Upper lobe of left lung (tissue), 5 donors: ENCODE data around the genes C1D and PLEK.

DNA sequence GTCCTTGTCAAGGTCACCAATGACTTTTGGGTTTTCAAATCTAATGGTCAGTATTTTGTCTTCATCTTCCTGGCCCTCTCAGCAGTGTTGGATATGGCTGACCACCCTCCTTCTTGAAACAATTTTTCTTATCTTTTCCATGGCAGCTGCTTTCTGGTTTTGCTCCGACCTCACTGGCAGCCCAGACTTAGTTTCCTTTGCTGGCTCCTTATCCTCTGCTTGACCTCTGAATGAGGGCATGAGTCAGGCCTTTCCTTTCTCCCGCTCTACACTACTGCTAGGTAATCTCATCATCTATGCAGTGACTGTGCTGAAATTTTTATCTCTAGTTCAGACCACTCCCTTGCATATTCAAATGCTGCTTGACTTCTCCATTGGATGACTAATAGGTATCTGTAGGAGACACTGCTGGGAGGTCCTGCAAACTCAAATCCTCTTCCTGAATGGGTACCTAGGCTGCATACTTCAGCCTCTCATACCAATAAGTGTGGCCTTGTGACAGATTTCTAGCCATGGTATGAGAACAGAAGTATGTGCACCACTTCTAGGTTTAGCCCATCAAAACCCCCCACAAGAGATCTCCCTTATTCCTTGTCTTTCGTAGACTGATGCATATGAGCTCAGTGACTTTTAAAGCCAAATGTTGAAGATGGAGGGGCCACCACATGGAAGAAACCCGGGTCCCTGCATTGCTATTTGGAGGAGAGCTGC is 386.8 kb upstream of the SPRED2 start:
- PRO-cap, 2 experiments = no peak in any of the 2 experiments
- RAMPAGE, long total RNA, 4 experiments = no peak in any of the 4 experiments

DNA sequence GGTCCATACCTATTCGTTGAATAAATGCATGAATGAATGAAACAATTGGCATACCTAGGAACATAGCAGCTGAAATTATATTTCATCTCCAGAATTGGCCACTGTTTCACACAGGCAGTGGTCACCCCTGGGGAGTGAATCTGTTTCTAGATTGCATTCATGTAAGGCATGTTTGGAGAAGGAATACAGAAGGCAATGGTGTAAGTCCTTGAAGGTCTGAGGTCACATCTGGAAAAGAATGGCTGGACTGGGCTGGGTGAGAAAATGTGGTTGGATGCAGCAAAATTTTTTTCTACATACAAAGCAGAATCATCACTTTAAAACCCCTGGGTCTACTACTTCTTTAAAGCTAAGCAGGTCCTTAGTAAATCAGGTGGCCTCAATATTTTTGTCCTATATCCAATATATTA is 393.5 kb upstream of the SPRED2 start:
- PRO-cap, 2 experiments = no peak in any of the 2 experiments
- RAMPAGE, long total RNA, 4 experiments = no peak in any of the 4 experiments

DNA sequence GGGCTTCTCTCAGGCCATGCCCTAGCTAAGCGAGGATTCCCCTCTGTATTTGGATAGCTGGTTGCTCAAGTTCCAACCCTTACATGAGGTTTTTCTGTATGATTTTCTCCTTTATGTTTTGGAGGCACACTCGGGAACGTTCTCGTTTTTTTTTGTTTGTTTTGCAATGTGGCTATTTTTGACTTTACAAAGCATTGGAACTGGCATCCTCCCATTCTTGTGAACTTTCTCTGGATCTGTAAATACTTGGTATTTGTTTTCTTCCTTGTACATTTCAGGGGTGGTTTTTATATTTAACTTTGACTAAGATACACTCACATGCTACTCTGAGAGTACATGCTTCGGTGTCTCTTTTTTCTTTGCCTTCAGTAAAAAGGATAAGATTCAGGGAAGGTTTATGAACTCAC is 61.7 kb downstream of the MEIS1 start:
- PRO-cap, 2 experiments = no peak in any of the 2 experiments
- RAMPAGE, long total RNA, 4 experiments = no peak in any of the 4 experiments

- PRO-cap, 2 experiments = no peak in any of the 2 experiments
- RAMPAGE, long total RNA, 4 experiments = no peak in any of the 4 experiments
Measured at GRCh38 chr2:66574388-66575728, 139.9 kb downstream of the MEIS1 start.

DNA sequence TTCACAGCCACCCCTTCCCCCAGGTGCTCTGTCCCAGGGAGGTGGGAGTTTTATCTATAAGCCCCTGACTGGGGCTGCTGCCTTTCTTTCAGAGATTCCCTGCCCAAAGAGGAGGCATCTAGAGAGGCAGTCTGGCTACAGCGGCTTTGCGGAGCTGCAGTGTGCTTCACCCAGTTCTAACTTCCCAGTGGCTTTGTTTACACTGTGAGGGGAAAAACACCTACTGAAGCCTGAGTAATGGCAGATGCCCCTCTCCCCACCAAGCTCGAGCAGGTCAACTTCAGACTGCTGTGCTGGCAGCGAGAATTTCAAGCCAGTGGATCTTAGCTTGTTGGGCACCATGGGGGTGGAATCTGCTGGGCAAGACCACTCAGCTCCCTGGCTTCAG is 190.6 kb downstream of the MEIS1 start:
- PRO-cap, 2 experiments = no peak in any of the 2 experiments
- RAMPAGE, long total RNA, 4 experiments = no peak in any of the 4 experiments

DNA sequence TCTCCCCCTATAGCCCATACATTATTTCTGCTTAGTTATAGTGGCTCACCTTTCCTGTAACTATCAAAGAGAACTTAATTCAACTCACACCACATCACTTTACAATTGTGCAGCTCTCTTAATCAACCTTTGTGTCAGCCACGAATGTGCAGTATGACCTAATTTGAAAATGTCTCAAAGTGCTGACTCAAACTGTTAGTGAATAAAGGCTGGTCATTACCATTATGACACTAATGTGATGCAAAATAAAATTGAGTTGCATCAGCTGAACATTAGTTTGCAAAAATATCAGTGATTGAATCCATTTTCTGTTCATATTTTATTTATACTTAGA is 251.8 kb downstream of the MEIS1 start:
- PRO-cap, 2 experiments = no peak in any of the 2 experiments
- RAMPAGE, long total RNA, 4 experiments = no peak in any of the 4 experiments

- PRO-cap, 2 experiments = no peak in any of the 2 experiments
- RAMPAGE, long total RNA, 4 experiments = no peak in any of the 4 experiments
Measured at GRCh38 chr2:66695381-66695672, 260.4 kb downstream of the MEIS1 start.

DNA sequence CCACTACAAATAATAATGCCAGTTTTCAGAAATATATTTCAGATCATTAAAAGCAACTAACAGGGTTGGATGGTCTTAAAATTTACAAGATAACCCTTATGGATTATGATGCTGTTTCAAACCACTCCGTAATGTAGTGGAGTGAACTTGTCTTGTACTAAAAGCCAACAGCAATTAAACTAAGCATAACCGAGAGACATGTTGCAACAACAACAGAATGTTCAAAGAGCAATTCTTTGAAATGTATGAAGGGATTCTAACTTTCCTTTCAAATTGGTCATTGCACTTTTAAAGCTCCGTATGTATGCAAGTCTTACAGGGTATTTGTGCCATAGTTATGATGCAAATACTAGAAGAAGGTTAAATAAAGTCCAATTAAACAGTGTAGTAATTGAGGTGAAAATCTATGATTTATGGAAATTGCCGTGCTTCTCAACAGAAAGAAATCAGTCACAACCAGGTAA is 341.2 kb upstream of the ETAA1 start:
- PRO-cap, 2 experiments = no peak in any of the 2 experiments
- RAMPAGE, long total RNA, 4 experiments = no peak in any of the 4 experiments

DNA sequence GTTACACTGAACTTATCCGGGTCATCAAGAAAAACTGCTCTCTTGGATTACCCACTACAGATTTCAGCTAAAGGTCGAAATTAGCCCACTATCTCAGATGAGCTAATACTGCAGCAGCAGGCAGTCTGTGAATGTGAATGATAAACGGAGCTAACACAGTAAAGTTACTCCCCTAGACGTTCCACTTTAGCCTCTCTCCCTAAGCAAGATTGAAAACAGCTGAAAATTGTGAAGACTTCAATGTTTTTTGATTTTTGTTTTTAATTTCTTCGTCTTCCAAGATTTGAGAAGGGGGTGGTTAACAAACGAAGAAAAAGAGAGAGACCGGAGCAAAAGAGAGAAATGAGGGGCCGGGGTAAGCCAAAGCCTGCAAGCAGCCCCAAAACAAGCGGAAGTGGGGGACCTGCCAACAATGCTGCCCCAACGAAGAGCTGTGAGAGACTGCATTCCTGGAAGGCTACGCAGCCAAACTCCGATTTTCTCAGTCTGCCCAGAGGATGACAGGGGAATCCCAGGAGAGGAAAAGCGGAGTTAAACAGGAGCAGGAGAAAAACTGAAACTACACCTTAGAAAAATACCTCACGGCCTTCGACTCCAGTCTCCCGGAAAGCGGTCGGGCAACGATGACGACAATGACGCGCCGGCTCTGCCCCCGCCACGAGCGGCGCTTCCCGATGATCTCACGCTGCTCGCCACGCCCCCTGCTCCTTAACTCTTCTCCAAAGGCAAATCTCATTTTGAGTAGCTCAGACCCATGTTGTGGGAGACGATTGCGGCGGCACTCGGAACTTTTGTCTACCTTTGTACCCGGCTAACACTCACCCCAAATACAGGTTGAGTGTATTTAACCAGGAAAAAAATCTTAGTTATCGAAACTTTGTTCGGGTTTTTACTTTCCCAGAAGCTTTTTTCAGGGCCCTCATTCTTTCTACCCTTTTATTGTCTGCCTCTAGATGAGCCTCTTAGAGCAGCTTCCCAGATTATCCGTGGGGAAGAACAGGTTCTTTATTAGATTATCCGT is at the start of gene C1D:
C1D (minus strand) TSS at position 625 of the 1,021 bp plus-strand sequence.
- PRO-cap, 2 experiments = peak in 2 of 2 experiments; most common plus-strand start position 749 of the sequence (in 2); most common minus-strand start position 604 of the sequence (in 1)
- RAMPAGE, long total RNA, 4 experiments = start-site peak on the minus strand in 4 of 4 experiments, centred at positions 609 to 621 of the sequence, 48 to 604 reads per replicate

GRCh38 chr2:68251006-68251684 is 1.2 kb downstream of the PPP3R1 start:
- PRO-cap, 2 experiments = peak in 1 of 2 experiments; most common plus-strand start chr2:68251217 (in 1); most common minus-strand start chr2:68251108 (in 1)
- RAMPAGE, long total RNA, 4 experiments = start-site peak on the plus strand in 1 of 4 experiments, at chr2:68251574-68251623 at its widest, 10 reads per replicate

- PRO-cap, 2 experiments = peak in 1 of 2 experiments; most common plus-strand start chr2:68365282 (in 1)
- RAMPAGE, long total RNA, 4 experiments = start-site peak on the plus strand in 4 of 4 experiments, at chr2:68365252-68365337 at its widest, 188 to 607 reads per replicate
Measured at GRCh38 chr2:68365062-68365694, at the start of gene PLEK. Gene PLEK (plus strand): TSS chr2:68365282.

DNA sequence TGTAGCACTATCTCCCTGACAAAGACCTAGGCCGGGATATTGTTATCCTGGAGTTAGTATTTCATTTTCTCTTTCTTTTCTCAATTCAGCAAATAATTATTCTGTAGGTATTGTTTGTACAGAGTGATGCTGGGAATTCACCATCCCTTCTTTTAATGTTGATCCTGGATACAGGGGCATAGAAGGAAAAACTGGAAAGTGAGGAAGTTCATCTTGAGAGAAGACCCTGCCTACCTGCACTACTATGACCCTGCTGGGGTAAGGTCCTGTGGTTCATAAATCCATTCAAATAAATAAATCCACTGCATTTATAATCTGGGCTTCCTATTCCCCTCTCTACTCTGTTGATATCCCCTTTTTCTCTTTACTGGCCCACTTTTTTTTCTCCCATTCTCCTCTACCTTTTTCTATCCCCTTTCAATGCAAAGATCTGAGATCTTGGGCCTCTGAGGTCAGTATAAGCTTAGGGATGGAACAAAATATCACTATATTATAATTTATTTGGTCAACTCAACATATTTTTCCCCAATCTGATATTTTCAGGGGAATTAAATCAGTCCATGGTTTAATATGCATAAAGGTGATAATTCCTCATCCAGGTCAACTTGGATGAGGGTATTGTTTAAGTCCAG is 28.0 kb downstream of the PLEK start:
- PRO-cap, 2 experiments = no peak in any of the 2 experiments
- RAMPAGE, long total RNA, 4 experiments = no peak in any of the 4 experiments

DNA sequence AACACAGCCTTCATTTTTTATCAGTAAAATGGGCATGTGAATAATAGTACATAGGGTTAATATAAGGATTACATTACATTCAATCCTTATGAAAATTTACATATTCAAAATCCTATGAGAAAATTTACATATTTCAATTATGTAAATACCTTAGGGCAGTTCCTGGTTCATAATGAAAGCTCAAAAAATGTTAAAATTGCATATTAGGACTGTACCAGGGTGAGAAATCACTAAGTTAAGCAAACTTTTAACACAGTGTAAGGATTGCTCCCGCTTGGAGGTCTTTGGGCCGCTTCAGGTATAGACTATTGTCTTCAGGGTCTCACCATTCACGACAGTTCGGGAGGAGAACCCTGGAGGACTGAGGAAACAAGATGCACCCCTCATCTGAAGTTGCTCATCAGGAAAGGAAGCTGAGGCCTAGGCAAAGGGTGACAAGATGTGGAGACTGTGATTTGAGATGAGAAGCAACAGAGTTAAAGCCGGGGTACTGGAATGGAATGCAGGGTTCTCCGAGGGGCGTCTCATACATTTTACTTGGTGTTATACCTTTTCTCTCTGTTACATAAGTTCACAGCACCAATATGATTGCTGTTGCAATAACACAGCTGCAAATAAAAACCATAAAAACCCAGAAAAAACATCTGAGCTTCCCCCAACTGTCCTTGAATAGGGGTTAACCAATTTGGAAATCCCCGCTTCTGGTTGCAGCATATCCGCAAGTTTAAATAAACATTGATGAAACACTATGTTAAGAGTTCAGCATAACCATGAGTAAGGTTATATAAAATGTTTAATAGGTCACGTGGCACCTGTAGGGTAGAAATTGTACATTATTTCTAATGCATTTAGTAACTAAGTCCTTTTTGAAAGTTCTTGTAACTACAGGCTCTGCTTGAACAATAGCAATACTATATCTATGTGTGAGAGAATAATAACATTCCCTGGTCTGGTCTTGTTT is 40.1 kb downstream of the FBXO48 start:
- PRO-cap, 2 experiments = no peak in any of the 2 experiments
- RAMPAGE, long total RNA, 4 experiments = no peak in any of the 4 experiments

- PRO-cap, 2 experiments = no peak in any of the 2 experiments
- RAMPAGE, long total RNA, 4 experiments = no peak in any of the 4 experiments
Measured at GRCh38 chr2:68505602-68506303, 38.4 kb downstream of the APLF start.

DNA sequence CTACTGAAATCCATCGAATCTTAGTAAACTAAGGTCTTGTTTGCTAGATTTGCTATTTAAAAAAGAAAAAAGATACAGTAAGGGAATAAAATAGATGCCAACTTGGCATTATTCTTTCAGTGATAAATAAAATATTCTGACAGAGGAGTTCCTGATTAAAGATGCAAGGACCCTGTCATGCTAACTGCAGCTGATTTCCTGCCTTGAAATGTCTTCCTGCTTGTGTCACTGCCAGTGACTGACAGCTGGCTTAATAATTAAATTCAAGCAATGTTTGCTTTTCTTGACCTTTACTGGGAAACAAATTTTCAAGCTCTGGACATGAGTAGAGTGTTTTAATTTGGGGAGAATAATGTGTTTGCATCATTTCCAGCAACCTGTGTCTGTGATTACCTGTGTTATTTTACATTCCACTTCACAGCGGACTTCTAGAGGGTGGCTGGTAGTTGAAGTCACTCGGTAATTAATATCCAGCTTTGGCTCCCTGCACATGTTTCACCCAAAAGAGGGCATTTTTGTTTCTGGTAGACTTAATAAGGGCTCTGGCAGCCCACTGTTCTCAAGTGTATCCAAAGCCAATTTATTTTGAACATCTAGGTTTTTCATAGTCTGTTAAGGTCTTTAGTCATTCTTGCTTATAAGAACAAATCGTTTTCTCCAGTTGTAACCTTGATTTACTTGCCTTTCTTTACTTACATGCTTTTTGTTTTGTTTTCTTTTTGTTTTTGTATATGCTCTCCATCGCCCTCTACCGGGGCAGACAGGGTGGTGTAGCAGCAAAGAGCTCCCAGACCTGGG is 48.6 kb upstream of the PROKR1 start:
- PRO-cap, 2 experiments = no peak in any of the 2 experiments
- RAMPAGE, long total RNA, 4 experiments = no peak in any of the 4 experiments

DNA sequence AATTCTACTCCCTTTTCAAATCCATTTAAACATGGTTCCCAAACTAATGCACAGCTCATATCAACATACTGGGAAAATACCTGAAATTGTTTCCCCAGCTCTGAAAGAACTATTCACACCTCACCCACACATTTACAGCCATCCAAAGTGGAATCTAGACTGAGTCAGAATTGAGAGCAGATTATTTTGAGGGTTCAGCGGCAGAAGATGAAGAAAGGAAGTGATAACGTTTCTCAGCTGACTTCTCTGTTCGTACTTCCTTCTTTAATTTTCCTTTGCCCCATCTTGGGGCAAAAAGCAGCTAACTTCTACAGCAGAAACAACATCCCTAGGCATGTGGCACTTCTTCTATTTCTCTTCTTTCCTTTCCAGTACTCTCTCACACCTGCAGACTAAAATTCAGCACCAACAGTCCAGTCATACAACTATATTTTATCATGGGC is 35.7 kb downstream of the ARHGAP25 start:
- PRO-cap, 2 experiments = no peak in any of the 2 experiments
- RAMPAGE, long total RNA, 4 experiments = no peak in any of the 4 experiments

DNA sequence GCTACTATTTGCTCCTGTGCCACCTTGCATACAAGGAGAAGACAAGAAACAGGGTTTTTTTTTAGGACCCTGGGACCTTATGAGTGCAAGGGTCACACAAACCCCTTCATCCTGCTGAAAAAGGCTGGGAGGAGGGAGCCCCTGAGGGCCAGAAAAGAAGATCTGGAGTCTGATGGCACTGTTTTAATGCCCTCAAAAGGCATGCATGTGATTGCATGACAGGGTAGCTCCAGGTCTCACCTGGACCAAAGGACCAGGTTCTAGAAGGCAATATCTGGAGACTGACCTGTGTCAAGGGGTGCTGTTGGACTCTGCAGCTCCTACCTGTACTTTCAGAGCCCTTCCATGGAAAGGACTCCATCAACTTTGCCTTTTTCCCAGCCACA is 42.7 kb downstream of the BMP10 start:
- PRO-cap, 2 experiments = no peak in any of the 2 experiments
- RAMPAGE, long total RNA, 4 experiments = no peak in any of the 4 experiments

DNA sequence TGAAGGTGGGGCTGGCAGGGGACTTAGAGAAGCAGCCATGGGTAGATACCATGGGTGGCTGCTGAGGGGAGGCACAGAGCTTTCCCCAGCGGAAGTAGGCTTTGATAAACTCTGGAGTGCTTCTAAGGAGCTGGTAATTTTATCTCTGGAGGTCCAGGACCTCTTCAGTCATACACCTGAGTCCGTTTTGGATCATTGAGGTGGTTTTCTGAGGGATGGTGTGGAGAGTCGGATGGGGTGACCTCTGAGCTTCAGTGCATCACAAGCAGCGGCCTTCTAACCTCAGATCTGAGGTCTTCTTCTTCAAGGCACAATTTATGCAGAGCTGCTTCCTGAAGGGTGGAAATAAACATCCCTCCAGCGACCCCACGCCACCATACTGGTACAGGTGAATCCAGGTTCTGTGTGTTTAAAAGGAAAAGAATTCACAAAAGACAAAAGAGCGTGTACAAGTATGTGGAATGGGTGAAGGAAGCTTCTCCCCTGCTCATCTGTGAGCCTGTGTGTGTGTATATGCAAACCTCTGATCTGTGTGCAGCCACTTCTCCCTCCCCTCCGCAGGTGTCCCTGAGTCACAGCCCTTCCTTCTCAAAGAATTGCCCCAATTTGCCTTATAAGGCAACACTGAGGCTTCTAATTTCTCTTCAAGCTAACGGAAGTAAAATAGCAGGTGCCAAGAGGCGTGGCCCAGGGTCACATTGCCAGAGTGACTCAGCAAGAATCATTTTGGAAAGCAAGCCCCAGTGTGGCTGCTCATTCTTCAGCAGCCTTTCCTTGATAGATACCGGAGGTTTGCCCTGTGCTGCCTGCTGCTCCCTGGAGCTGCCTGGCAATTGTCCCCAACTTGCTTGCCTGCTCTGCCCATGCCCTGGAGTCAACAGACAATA is 37.0 kb upstream of the BMP10 start:
- PRO-cap, 2 experiments = peak in 1 of 2 experiments; most common plus-strand start position 724 of the sequence (in 1); most common minus-strand start position 501 of the sequence (in 1)
- RAMPAGE, long total RNA, 4 experiments = no peak in any of the 4 experiments

- PRO-cap, 2 experiments = no peak in any of the 2 experiments
- RAMPAGE, long total RNA, 4 experiments = no peak in any of the 4 experiments
Measured at GRCh38 chr2:69163082-69163498, 150.1 kb downstream of the ANTXR1 start.

DNA sequence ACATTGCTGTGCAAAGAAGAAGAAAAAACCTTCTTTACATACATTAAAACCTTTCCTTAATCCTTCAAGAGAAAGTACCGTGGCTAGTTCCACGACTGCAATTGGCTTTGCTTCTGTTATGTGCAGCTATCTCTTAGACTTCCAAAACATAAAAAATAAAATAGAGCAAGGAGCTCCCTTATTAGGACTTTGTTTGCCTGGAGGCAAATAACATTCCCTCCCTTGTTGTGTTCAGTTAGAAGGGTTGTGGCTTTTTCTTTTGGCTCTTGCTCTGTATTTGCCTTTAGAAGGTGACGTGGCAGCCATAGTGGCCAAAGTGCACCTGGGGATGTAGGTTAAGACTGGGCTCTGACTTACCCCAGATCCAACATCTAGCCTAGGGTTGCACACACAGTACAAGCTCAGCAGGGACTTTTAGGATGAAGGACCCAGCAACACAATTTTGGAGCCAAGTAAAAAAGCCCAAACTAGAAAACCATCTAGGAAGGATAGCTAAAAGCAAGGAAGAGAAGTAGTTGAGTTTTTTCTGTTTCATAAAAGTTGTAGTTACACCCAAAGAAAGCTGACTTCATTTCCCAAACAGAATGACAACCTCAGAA is 158.5 kb downstream of the ANTXR1 start:
- PRO-cap, 2 experiments = no peak in any of the 2 experiments
- RAMPAGE, long total RNA, 4 experiments = no peak in any of the 4 experiments